PC-3 (cell line): ENCODE data around the genes LIPH, IGF2BP2 and TBCCD1.

DNA sequence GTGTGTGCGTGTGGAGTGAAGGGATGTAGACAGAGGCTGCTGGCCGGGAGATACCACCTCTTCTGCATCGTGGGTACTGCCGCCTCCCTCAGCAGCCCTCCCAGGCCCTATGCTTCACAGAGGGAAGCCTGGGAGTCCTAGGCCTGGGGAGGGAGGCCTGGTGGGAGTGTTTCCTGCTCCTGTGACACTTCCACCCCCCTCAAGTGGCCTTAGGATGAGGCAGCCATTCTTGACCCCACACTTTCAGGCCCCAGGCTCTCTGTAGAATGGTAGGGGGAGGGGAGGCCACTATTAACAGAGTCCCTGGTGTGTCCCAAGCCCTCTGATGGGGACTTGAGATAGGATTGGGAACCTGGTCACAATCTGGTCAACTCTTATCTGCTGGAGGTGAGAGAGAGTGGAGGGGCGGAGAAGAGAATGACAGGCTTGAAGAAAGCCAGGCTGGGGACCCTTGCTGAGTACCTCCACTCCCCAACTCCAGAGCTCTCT is 69.0 kb downstream of the MAGEF1 start:
- RAMPAGE, long total RNA = no peak

GRCh38 chr3:184691427-184692246 is 20.2 kb downstream of the MAGEF1 start:
- RAMPAGE, long total RNA = no peak

GRCh38 chr3:185282641-185283324 is 28.9 kb upstream of the EHHADH start:
- RAMPAGE, long total RNA = start-site peak on the plus strand at chr3:185282976-185282997, 133 and 49 reads in 2 replicates

DNA sequence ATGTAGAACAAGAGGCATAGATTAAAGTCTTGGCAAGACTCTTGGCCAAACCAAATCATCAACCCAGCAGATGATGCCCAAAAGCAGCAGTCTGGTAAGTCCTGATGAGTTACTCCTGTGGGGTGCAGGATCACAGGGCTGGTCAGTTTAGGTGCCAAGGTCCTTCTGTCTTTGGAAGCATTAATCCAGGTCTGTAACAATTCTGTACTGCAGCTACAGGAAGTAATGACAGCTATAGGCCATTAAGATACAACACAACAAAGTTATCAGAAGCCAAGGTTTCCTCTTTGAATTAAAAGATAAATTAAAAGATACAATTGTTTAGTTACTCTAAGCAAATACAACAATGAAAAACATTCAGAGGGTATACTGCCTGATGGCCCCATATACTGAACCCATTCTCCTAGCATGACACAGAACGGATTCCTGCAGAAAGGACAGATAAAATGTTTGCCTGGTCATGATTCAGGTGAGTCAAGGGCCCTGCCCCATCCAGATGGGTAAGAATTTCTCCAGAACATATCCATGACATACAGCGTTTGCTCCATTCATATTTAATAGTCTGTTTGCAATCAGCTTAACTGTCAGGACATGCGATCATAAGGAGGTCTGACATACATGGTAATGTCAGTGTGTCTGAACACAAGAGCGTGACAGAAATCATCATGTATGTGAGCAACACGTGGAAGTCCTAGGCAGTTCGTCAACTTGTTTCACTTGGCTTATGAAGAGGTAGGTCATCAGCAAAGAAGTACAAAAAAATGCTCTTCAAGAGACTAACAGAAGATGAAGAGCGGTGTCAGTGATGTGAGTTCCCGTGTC is 8.7 kb downstream of the TMEM41A start:
- RAMPAGE, long total RNA = no peak

DNA sequence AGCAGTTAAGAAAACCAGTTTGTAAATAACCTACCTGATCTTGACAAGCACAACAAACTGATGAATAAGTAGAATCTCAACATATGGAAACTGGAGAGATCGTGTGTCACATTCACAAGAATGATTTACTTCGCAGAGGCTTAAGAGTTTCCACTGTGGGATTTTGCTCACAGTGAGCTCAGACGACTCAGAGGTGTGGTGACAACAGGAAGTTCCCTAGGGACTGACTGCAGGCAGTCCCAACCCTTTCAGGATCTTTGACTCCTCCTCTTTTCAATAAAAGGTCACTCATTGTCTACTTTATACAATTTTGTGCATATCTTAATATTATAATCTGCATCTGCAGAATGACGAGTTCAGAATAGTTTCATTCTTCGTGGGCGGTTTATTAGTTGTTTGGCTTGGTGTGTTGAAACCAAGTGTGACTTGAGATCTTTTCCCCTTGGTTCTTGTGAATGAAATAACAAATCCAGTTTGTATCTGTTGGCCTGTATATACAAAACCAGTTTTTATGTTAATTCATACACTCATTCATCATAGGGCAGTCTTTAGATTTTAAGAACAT is at the start of gene LIPH:
Gene LIPH (minus strand): TSS at position 200 of the 565 bp plus-strand sequence.
- RAMPAGE, long total RNA = no peak

- RAMPAGE, long total RNA = no peak
These were observed 108.0 kb downstream of the IGF2BP2 start for GRCh38 chr3:185716615-185717555.

GRCh38 chr3:185824217-185825083 is at the start of gene IGF2BP2:
TSS of gene IGF2BP2 (minus strand) at chr3:185825042.
- RAMPAGE, long total RNA = no peak

GRCh38 chr3:185923215-185924093 is 14.4 kb downstream of the TRA2B start:
- RAMPAGE, long total RNA = no peak

DNA sequence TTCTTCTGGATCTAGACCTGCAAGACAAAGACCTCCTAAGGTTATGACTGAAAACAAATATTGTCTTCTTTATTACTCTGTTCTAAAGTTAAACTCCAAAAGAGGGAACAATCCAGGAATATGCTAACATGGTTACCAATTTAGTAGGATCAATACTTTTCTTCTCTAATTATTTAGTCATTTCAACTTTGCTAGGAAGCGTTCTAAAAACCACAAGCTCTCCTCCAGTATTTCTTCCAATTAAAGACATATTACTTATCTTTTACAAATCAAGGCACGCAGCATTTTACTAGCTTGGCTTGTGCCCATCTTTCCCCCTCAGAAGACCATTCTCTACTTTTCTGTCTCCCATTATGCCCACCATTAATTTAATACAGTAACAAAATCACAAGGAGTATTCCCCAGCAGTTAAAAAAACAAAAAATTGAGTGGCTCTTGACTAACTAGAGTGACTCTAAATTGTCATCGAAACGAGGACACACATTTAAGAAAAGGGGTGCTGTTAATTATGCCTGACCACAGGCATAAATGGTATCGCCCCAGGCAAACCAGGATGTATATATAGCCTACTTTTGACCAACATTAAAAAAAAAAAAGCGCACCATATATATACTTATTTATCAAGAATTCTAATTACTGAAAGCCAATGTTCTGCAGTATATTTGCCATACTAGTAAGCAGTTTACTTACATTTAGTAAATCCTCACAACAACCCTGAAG is 12.0 kb downstream of the TRA2B start:
- RAMPAGE, long total RNA = no peak

DNA sequence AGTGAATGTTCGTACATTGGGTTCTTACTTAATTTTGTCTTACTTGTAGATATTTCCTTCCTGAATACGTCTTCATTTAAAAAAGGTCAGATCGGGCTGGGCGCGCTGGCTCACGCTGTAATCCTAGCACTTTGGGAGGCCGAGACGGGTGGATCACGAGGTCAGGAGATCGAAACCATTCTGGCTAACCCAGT is 483 bp upstream of the TRA2B start:
- RAMPAGE, long total RNA = no peak

- RAMPAGE, long total RNA = no peak
These were observed 13.1 kb upstream of the TRA2B start for GRCh38 chr3:185950928-185951233.

DNA sequence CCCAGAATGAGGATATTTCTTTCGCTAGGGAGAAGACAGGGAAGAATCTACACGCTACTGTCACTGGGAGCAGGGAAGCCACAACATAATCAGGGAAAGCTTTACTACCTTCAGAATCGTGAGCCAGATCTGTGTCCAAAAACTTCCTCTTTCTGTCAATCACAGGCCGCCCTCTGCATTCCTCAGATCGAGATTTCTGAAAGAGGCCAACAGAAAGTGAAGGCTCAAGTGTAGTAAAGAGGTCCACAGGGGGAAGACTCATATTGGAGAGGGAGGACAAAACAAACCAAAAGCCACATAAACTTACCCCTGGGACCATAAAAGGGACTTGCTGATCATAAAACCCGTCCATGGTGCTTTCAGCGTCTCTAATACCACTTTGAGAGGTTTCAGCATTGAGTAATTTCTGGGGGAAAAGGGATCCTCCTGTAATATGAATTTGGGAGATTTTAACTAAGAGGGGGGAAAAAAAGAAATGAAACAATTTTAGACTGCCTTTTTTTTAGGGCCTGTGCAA is 3.3 kb downstream of the ETV5 start:
- RAMPAGE, long total RNA = no peak

DNA sequence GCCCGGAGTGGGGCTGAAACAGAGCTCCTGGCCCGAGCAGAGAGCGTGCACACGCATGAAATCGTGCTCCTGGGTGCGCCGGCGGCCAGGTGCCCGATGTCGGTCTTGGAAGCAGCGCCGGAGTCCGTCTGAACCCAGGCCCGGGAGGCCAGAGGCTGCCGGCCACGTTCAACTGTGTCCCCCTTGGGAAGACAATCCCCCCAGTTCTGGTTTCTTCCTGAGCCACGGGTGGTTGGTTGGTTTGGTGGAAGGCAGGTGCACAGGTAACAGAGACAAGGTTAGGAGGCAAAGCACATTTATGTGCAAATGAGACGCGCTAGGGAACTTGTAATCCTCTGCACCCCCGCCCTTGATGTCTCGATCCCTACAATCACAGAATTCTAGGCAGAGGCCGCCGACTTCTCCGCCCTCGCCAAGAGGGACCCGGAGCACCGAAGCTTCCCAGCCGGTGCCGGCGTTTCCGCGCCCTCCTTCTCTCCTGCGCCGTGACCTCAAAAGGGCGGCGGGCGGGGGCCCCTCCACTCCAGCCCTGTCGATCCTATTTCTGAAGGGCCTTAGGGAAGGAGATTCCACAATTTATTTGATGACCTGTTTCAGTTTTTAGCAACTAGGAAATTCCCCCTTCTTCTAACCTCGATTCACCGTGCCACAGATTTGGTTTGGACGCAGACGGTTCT is 85.2 kb upstream of the ETV5 start:
- RAMPAGE, long total RNA = no peak

- RAMPAGE, long total RNA = no peak
These were observed 101.3 kb upstream of the ETV5 start for GRCh38 chr3:186210031-186210830.

DNA sequence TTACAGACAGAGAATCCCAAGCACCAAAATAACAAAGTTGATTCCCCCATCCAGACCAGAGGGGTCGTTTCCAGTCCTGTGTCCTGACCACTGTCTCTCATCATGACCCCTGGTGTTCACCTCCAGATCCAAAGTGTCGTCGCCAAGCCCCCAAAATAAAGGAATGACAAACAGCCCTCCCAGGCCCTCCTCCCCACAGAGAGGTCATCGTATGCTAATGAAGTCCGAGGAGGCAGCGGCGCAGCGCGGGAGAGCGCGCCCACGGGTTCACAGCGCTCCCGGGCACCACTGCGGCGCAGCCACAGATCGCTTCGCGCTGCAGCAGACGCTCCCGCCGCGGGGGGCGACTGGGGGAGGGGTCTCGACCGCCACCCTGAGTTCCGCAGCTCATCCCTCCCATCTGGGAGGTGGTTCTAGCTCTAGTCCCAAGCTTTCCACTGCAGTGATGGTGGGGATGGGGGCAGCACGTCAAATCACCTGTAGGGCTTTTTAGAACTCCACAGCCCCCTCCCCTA is 1.3 kb downstream of the DGKG start:
- RAMPAGE, long total RNA = no peak

DNA sequence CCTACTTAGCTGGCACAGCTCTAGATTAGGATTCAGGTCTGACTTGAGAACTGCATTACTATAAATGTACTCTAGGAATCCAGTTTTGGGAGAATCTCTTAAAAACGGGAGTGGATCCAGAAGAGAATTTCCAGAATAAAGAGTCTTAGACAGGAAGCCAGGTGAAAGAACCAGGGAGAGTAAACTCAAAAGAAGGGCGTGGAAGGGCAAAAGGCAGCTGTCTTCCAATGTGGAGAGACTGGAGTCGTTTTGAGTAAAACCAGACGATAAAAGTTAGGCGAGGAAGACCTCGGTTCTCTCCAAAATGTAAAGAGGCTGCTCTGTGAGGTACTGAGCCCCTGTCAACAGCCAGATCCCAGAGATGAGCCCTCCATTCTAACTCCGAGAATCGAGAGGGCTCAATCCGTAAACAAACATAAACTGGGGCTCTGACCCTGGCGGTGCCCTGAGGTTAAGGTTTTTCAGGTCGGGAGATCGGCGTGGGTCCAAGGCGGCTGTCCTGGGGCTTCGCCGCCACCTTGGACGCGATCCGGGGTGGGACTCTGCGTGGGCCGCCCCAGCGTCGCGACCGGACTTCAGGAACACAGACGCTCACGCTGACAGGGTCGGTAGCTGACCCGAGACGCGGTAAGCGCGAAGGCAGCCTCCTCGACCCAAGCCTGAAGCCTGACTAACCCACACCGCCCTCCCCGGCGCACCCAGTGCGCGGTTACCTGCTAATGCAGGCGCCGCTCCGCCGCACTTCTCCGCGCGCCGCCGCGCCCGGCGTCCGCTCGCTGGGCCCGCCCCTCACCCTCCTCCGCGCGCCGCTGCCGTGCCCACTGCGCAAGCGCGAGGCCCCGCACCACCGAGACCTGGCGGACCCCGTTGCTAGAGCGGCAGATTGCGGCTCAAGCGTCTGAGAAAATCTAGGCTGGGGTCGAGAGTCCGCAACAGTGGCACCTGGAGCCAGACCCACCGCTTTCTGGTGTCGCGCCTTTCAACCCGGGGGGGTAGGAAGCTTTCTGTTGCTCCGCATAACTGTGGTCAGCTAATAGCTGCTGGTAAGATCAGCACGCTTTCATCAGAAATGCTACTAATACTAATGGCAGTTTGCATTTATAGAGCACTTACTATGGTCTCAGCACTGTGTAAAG is at the start of gene TBCCD1:
Gene TBCCD1 (minus strand): TSS at position 786 of the 1,136 bp plus-strand sequence.
- RAMPAGE, long total RNA = no peak

GRCh38 chr3:186593817-186594323 is 19.0 kb upstream of the AHSG start:
- RAMPAGE, long total RNA = no peak

DNA sequence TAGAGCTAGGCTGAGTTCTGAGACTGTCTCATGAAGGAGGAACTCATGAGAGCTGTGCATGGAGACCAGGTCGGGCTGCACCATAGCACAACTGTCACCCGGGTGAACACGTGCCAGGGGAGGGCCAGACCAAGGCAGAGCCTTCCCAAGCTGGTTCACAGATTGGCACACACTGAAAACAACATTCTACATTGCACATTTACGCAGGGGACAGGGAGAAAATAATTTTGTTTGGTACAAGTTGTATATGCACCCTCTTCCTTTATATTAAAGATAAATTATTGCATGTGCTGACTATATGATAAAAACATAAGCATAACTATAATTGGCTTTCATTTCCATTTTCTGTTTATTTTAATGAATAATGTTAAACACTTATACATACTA is 17.9 kb upstream of the AHSG start:
- RAMPAGE, long total RNA = no peak

GRCh38 chr3:186606251-186606656 is 6.6 kb upstream of the AHSG start:
- RAMPAGE, long total RNA = no peak

GRCh38 chr3:186614332-186615414 is 1.8 kb downstream of the AHSG start:
- RAMPAGE, long total RNA = no peak